Penis (tissue), 1 donor: ENCODE measurements around the genes PIK3AP1 and R3HCC1L.

DNA sequence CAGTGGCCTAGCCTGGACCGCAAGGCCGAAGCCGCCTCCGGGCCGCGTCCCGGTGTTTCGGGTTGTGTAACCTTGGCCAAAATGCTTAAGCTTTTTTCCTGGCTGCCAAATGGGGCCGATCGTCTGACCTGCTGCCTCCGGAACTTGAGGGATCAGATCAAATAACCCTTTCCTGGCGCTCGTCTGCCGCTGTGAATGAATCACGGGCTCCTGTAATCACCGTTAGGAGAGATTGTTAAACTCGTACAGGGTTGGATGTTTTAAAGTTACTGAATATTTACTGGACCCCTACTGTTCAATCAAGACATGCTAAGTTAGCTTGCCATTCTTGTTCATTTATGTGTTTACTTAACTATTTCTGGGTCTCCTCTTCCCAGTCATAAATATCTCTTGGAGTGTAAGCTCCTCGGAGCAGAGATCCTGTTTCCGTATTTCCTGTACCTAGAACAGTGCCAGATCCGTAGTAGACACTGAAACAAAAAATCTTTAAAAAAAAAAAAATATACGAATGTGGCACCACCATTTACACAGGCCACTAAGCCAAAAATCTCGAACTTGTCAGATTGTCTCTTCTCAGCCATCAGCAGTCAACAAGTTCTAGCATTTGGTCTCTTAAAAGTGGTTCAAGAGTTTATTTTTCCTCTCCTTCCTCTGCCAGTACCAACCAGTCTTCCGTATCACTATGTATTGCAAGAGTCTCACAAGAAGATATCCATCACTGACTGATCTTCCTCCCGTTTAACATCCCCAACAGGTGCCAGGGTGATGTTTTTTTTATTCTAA is 627 bp upstream of the TM9SF3 start:
- PRO-cap: unidirectional peak, minus-strand start at position 197 of the sequence

DNA sequence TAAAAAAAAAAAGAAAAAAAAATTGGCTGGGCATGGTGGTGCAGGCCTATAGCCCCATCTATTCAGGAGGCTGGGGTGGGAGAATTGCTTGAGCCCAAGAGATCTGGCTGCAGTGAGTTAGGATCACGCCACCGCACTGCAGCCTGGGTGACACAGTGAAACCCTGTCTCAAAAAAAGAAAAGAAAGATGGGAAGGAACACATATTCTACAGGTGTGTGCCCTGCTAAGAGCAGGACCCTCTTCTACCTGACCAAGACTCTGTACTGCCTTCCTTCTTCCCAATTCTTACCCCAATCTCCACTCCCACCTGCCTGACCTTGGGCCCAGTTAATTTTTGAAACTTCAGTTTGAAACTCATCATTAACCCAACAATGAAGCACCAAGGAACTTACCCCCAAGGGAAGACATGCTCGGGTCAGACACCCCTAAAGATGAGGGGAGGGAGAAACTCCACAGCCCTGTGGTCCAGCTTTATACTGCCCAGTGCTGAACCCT is 43.9 kb upstream of the TM9SF3 start:
- PRO-cap: no peak

DNA sequence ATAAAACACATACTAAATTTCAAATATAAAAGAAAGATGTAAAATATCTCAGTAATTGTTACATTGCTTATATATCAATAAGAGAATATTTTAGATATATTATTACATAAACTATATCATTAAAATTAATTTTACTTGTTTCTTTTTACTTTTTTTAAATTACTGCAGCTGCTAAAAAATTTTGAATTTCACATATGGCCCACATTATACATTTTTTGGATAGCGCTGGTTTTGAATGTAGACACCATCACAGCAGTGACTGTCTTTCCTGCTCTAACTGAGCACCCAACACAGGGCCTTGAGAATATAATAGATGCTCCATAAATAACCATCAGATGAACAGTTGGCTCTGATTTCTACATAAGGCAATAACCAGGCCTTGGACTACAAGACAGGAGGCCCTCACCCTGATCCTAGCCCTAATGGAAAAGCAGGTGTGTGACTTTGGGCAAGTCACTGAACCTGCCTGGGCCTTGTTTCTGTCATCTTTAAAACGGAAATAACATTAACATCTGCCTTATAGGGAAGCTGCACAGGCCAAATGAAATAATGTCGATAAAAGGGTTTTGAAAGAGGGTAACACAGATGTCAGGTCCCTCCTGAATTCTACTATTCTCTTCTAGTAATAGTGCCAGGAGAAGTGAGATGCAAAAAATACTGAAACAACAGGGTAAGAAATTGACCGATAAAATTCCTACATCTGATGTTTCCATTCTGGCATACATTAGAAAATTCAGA is 20.8 kb downstream of the PIK3AP1 start:
- PRO-cap: no peak

GRCh38 chr10:96719116-96720344 is 784 bp downstream of the PIK3AP1 start:
- PRO-cap: unidirectional peak, plus-strand start at chr10:96720066

DNA sequence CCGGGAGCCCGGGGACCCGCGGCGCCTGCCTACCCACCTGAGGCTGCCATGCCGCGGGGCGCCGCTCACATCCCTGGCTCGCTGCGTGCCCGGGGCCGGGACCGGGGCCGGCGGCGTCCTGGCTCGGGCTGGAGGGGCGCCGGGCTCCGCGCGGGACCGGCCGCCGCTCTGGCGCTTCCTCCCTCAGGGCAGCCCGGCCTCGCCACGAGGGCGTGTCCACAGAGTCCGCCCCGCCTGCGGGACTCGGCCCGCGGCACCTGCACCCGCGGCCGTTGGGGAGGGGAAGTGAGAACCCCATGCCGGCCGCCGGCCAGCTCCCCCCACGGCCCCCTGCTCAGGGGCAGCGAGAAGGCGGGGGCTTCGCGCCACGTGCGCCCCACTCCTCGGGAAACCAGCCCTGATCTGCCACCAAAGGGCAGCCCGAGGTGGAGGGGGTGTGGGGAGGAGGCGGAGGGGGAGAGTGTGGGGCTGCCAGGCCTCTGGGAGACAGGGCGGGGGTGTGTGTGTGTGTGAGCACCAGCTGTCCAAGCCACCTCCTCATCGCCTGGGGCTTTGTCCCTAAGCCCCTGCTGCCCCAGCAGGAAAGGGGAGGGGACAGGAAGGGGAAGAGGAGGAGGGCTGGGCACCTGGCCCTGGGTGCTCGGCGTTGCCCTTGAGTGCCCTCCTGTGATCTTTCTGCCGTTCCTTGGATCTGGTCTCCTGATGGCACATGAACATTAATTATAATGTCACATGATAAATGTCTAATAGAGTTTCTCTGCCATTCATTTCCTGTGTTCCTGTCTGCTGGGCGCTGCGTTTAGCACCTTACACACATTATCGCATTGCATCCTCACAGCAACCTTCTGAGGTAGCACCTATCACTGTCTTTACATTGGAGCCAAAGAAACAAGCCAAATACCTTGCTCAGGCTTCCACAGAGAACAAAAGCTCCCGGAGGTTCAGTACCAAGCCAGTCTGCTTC is at the start of gene PIK3AP1:
Gene PIK3AP1 (minus strand): TSS at position 170 of the 964 bp plus-strand sequence.
- PRO-cap: unidirectional peak, minus-strand start at position 170 of the sequence

- PRO-cap: no peak
These were observed 103.8 kb downstream of the LCOR start for GRCh38 chr10:96935861-96936318.

- PRO-cap: no peak
These were observed 169.0 kb downstream of the SLIT1 start for GRCh38 chr10:97016846-97017064.

GRCh38 chr10:97170254-97170831 is 15.4 kb downstream of the SLIT1 start:
- PRO-cap: no peak

GRCh38 chr10:97291554-97291774 is 973 bp downstream of the ARHGAP19 start:
- PRO-cap: no peak

- PRO-cap: no peak
These were observed 550 bp downstream of the FRAT1 start for GRCh38 chr10:97319632-97320010.

DNA sequence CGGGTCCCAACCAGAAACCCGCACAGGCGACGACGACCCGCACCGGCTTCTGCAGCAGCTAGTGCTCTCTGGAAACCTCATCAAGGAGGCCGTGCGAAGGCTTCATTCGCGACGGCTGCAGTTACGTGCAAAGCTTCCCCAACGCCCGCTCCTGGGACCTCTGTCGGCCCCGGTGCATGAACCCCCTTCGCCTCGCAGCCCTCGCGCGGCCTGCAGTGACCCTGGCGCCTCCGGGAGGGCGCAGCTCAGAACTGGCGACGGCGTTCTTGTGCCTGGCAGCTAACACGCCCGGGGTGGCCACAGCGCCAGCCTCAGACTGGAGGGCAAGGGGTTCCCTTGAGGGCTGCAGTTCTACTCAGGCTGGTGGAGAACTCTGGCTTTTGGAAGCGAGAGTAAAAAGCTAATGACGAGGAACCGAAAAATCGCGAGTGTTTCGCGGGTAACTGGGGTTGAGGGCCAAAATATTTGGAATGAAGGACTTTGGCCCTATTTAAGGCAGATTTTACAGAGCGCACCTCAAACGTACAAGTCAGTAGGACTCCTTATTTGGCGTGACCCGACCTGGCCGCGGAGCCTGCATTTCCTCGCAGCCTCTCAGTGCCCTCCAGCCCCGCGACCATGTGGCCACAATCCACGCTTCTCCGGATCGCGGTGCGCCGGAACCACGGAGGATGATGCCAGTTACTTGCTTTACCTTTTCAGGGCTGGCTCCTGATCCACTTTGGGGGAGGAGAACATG is 1.1 kb downstream of the FRAT1 start:
- PRO-cap: bidirectional peak, plus-strand start at position 248 of the sequence, minus-strand start at position 253 of the sequence

DNA sequence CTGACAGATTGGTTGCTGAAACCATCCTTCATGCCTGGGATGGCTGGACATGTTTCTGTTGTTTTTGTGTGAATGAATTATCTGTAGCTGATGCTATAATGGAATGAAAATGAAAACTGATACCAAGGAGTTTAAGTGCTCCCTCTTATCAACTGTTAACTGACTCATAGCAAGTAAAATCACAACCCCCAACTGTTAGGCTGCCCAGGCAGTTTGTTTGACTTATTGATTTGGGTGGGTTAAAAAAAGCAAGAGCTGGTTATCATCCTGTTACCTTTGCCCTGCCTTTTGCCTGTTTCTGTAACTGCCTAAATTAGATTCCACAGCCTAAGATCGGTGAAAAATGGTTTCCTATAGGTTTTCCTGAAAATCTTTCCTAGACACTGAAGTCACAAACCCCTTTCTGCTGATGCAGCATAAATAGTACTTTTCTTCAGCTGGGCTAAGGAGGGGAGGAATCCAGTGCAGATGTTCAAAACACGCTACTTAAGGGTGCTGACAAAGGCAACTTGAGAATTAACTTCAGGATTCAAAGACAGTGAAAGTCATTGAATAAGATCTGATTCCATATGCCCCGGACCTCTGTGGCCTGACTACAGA is 5.7 kb downstream of the FRAT2 start:
- PRO-cap: no peak

DNA sequence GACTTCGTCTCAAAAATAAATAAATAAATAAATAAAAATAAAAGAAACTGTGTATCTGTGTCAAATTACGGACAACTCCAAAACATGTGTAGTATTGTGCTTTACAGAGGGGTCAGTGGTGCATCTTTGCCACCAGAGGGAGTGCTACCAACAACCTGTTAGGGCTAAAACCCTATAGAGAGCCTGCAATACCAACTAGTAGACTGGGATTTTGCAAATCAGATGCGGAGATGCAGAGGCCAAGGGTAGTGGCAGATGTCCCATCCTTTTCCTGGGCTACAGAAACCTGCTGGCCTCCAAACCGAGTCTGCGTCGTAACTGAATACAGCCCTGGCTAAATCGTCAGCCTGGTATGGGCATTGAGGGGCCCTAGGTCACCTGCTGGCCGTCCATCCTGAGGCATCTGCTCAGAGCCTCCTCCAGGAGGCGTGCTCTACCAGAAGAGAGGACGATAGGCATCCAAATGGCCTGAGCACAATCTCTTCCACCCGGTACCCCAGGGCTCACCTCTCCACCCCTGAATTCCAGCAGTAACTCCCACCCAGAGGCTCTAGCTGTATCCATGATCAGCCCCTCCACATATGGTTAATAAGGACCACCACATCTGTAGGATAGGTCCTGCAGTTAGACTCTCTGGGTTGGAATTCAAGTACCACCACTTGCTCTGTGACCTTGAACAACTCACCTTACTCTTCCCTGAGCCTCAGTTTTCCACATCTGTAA is 6.2 kb upstream of the RRP12 start:
- PRO-cap: no peak

DNA sequence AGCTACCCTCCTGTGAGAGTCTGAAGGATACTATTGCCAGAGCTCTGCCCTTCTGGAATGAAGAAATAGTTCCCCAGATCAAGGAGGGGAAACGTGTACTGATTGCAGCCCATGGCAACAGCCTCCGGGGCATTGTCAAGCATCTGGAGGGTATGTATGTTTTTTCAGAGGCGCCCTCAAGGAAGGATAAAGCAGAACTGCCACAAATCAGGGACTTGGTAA is 4.9 kb downstream of the PGAM1 start:
- PRO-cap: no peak

DNA sequence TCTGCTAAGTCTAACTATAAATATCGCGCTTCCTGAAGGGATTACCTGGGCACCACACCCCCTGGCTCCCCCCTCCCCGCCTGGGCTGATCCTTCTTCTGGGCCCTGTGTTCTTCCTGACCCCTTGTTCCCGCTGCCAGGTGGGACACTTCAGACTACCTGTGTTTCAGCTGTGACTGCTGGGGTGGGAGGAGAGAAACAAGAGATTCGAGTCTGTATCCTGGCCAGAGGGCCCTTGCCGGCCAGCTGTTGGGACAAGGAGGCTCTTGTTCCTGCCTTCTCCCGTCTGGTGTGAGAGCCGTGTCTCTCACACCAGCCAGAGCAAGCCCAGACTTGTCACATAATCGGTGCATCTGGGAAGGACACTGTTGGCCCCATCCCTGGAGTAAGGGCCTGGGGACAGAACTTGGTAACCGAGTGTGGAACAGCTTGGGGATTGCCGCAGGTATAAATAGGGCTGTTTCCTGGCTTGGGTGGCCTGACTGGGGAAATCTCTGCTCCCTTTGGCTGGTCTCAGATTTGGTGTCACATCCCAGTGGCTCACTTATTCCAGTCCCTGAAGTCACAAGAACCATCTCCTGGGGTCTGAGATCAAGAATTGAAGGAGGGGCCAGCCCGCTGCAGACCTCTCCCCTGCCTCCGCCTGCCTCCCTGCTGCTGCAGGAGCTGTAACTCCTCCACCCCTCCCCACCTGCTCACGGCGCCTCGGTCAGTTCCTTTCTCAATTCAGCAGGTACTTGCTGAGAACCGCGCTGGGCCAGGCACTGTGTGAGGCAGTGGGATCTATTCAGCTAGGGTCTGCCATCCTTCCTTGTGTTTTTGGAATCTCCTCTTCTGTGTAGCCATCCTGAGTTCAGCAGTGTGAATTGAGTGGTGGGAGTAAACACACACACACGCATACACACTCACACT is 22.5 kb upstream of the ANKRD2 start:
- PRO-cap: no peak

- PRO-cap: no peak
These were observed 6.0 kb upstream of the MARVELD1 start for GRCh38 chr10:97707598-97707847.

DNA sequence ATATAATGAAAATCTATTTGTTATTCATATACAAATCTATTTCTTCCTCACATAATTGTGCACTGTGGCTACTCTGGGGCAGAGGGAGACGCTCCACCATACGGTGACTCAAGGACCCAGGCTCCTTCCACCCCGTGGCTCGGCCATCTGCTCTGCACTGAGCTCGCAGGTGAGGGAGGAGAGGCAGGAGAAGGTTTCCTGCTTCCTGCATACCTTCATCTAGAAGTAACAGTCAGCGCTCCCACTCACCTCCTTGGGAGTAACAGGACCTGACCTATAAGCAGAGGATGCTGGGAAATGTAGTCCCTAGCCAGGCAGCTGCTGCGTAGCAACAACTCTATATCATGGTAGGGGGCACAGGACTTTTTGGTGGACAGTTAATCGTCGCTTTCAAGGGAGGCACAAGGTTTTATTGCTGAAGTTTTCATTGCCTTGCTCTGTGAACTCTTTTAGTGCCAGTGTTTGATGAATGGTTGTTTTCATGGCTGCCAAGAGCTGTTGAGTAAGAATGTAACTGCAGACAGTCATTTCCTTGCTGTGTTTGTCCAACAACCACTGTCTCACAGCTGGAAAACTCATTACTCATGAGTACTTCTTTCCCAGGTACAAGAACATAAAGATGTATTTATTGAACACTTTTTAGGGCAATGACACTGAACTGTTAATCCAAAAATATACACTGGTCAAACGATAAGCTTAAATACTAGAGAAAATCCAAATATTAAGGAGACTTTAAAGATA is 10.2 kb upstream of the ZFYVE27 start:
- PRO-cap: no peak

GRCh38 chr10:97736469-97736874 is 456 bp upstream of the ZFYVE27 start:
- PRO-cap: no peak

- PRO-cap: bidirectional peak, plus-strand start at chr10:98134671, minus-strand start at chr10:98134539
These were observed at the start of gene R3HCC1L for GRCh38 chr10:98134105-98134721. R3HCC1L (plus strand) TSS chr10:98134657.

DNA sequence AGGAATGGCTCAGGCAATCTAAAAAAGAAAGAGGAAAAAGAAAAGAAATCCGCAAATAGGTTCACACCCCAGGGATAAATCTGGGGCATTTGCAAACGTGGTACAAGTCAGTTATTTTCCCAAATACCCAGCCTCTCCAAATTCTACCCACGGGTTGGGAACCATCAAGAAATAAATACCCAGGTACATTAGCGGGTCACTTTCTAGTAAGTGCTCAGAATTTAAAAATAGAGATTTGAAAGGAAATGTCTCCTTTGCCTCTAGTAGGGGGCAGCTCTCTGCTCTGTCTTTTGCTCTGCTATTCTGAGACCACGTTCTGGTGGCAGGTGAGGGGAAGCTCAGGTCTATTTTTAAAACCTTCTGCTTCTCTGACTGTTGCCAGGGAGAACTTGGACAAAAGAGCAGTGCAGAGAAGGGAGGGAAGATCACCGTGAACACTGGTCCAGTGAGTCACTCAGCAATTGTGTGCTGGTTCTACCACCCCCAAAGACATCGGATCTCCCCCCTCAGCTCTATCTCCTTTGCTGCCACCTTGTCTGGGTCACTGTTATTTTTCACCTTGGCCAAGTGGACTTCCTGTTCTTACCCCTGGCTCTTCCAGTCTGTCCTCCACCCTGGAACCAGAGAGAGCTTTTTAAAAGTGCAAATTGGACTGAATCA is 72.3 kb upstream of the LOXL4 start:
- PRO-cap: no peak